CMK (cell line): ENCODE measurements around the genes SOX14 and COPB2.

DNA sequence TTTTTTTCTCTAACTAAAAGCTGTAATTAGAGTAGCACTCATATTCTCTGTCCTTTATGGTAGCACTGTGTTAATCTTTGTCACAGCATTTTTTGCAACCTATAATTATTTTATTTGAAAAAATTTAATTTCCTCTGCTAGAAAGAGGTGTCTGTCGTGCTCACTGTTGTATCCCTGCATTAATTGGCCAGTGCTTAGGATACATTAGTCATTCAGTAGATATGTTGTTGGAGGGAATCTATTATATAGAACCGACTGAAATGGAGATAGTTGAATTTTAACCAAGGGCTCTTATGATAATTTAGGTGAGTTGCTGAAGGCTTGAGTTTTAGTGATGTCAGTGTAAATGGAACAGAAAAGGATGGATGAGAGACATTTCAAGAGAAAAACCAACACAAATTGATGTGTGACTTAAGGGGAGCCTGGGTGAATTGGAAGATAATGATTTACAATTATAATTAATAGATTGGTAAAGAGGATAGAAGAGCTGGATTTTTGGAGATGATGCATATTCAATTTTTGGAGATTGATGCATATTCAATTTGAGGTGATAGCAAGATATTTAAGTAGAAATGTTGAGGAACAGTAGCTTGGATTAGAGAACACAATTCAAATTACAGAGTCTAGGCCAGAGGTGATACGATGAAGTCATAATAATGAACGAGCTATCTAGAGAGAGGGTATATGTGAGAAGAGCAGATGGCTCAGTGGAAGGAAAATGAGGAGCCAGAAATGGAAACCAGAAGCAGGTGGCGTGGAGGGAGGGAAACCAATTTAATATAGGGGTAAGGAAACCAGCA lies 21.6 kb downstream of the NCK1 start:
- RRBS: no CpG with 5 or more reads among the region's 5 CpGs

- RRBS: no CpG with 5 or more reads among the region's 5 CpGs
Measured at GRCh38 chr3:136994798-136995470, 37.2 kb downstream of the IL20RB start.

DNA sequence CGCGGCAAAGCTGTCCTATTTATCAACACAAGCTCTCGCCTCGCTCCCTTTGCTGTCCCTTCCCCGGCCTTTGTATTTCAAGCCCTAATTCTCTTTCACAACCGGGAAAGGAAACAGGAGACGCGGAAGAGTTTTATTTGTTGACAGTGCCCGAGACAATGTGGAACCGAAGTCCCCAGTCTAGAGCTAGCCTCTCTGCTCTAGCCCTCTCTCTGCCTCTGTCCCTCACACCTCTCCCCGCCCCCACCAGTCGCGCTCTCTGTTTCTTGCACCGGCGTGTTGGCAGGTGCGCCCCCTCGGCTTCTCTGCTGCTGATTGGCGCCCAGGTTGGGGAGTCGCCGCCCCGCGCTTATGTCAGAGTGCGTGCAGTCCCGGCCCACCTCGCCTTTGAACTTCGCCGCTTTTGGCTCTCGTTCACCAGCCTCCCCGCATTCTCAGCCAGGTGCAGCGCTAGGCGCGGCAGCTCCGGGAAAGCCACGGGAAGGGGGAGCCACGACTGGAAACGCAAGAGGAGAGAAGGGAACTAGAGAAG lies at the start of gene SOX14:
TSS of gene SOX14 (plus strand) at position 431 of the 532 bp plus-strand sequence.
- RRBS: over 99% methylated on average over 16 of the region's 36 CpGs

GRCh38 chr3:138019142-138019811 lies 9.3 kb downstream of the CLDN18 start:
- RRBS: no CpG with 5 or more reads among the region's 4 CpGs

DNA sequence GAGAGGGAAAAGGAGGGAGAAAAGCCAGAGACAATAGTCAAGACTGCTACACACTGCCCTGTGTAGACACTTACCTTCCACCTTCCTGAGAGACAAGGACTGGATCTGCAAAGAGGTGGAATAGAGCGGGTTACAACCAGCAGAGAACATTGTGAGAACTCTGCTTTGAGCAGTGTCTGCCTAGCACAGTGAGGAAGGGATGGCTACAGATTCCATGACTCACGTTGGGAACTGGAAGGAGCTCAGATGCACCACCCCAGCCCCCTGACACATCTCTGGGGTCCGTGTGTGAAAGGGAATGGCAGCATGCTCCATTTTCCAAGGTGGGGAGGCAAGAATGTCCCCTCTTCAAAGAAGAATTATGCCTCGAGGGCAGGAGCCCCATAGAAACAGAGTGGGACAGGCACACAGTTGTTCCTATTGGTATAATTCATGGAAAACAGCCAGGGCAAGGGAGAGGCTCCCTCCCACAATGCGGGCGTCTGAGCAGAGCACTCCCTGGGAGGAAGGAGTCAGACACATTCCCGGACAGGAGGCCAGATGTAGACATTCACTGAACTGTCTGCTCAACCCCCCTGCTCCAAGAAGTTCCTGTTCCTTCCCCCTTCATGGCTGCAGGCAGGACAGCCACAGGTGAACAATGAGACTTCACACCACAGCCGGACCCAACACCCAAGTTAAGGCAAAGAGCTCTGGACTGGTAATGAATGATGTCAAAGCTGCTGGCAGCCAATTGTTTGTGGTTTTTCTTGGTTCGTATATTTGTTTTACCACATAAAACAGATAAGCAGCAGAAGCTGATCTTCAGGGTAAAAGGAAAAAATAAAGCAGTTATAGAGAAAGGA lies 33.5 kb downstream of the DZIP1L start:
- RRBS: no CpG with 5 or more reads among the region's 9 CpGs

- RRBS: no CpG with 5 or more reads among the region's 9 CpGs
Measured at GRCh38 chr3:138114352-138114903, 980 bp downstream of the DZIP1L start.

- RRBS: no CpG with 5 or more reads among the region's 7 CpGs
Measured at GRCh38 chr3:138303447-138303903, 26.2 kb downstream of the NME9 start.

GRCh38 chr3:138356619-138357237 lies 8.3 kb downstream of the MRAS start:
- RRBS: no CpG with 5 or more reads among the region's 8 CpGs

DNA sequence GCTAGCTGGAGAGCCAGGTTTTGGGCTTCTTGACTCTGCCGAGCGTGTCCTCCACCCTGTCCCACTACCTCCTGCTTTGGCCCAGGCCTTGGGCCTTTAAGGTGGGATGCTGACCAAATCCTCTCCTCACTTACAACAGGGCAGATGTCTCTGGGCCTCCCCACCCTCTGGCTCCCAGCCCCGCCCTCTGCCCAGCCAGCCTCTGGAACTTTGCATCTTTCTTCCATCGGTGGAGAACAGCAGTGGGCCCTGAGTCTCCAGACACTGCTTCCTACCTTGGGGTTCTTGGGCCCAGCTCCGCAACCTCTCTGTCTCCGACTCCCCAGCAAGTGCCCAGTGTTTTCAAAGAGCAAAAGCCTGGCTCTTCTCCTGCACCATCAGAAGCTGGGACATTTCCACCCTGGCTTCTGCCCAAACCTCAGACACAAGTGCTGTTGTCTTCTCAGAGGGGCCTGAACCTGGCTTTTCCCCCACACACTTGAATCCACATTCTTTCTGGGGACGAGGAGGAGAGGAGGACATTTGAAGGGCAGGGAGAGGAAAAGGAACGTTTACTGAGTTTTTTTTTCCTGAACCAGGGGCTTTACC lies 33.1 kb downstream of the MRAS start:
- RRBS: no CpG with 5 or more reads among the region's 8 CpGs

DNA sequence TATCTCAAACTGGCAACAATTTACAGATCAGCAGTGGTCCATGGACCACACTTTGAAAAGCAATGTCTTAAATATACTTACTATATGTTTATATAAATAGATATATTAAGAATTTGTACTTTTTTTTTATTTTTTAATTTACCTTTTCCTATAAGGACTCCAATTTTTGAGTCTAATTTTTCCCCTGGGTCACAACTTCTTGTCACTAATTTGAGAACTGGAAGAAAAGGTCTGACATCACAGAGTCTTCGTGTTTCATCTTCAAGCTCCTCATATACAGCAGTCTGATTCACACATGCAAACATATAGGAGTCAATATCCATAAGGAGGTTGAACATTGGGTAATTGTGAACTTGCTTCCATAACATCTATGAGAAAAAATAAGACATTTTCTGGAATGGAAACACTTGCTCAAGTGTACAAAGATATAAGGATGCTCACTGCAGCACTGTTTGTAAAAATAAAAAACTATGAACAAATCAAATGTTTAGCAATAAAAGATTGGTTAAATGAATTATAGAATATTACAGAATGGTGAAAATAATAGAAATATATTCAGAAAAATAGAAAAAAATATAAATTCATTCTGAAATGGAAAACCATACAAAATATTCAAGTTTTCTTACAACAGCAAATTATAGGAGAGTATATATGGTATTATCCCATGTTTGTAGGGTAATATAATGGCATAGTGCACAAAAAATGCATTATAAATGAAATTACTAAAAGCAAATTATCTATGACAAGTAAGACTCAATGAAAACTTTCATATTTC lies 78.9 kb downstream of the PIK3CB start:
- RRBS: no CpG with 5 or more reads among the region's 1 CpG

- RRBS: no CpG with 5 or more reads among the region's 1 CpG
Measured at GRCh38 chr3:138799912-138800286, 34.8 kb downstream of the PIK3CB start.

- RRBS: no CpG with 5 or more reads among the region's 12 CpGs
Measured at GRCh38 chr3:138833594-138834158, 1.1 kb downstream of the PIK3CB start.

GRCh38 chr3:138862247-138862959 lies 27.7 kb upstream of the PIK3CB start:
- RRBS: no CpG with 5 or more reads among the region's 6 CpGs

- RRBS: under 1% methylated on average over 13 of the region's 50 CpGs
Measured at GRCh38 chr3:138914991-138915805, 31.7 kb downstream of the FOXL2 start.

DNA sequence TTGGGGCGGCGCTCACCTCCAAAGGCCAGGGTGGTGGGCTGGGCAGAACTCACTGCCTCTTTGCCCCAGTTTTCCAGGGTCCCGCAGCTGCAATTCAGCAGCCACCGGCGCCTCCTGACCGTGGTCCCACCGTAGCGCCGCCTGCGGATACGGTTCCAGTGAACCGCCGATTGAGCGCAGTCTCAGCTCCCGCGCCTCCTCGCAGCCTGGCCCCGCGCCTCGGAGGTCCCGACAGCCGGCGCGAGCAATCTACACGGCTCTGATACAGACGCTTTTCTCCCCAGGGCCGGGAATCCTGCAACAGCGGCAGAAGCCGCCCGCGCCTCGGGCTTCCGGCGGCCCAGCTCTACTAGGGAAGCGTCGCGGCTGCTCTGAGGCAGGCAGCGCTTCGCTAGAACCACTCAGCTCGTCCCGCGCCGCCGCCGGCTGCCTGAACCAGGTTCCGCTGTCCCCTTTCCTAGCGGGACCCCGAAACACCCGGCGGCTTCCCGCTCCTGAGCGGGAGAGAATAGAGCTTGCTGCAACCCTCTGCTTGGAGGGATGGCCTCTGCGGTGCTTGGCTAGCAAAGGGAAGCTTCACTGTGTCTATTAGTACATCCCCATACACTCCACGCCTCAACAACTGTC lies 3.1 kb downstream of the FOXL2NB start:
- RRBS: 88% methylated on average over 17 of the region's 54 CpGs

DNA sequence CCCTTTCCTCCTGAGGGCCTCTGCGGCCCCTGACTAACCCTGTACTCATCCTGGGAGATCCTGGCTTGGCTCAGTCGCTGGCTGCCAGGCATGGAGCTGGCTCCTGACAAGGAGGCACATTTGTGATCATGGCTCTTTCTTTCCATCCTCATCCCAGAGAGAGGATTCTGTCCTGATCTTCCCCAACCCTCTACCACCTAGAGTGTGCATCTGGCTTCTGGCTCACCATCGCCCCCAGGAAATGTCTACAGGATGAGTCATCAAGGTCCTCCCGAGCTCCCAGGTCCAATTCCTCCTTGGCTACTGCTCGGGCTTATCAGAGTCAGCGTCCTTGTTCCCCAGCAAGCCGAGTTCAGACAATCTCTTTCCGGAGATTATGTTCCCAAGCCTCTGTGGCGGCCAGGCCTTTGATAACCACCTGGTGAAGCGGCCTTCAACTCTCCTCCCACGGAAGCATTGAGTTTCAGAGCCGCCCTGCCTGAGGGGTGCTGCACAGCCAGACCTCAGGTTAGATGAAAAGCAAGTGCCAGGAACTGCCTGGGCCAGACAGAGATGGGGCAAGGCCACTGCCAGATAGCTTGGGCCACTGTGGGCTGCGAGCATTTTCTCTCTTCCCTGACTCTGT lies 44.4 kb upstream of the MRPS22 start:
- RRBS: no CpG with 5 or more reads among the region's 13 CpGs

DNA sequence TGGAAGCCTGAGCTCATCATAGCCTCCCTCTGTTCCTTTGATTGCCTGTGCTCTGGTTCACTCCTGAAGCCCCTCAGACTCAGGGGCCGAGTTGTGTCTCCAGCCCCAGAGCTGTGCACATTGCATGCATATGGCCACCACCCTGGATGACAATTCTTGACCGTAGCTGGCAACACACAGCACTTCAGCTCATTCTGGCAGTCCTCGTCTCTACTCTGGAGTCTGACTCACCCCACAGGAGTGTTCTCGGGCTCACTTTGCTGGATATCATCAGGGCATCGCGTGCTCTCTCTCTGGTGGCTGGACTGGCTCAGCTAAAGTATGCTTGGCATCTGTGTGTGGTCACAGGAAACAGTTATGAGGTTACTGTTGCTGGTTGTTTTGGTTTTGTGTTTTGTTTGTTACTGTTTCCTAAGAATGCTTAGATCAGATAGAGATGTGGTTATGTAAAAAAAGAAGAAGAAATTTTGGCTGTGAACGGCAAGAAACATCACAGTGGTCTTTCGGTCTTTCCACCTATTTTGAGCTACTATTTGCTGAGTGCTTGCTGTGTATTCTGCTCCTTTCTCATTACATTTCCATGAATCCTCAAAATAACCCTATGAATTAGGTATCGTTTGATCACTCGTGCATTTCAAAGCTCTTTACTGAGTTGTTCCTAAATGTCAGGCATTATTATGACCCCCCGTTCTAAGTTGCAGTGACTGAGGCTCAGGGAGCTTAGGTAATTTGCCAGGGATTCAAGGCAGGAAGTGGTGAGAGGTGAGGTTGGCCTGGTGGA lies 41.5 kb upstream of the MRPS22 start:
- RRBS: no CpG with 5 or more reads among the region's 11 CpGs

- RRBS: no CpG with 5 or more reads among the region's 6 CpGs
Measured at GRCh38 chr3:139373516-139374053, 15.9 kb downstream of the COPB2 start.

DNA sequence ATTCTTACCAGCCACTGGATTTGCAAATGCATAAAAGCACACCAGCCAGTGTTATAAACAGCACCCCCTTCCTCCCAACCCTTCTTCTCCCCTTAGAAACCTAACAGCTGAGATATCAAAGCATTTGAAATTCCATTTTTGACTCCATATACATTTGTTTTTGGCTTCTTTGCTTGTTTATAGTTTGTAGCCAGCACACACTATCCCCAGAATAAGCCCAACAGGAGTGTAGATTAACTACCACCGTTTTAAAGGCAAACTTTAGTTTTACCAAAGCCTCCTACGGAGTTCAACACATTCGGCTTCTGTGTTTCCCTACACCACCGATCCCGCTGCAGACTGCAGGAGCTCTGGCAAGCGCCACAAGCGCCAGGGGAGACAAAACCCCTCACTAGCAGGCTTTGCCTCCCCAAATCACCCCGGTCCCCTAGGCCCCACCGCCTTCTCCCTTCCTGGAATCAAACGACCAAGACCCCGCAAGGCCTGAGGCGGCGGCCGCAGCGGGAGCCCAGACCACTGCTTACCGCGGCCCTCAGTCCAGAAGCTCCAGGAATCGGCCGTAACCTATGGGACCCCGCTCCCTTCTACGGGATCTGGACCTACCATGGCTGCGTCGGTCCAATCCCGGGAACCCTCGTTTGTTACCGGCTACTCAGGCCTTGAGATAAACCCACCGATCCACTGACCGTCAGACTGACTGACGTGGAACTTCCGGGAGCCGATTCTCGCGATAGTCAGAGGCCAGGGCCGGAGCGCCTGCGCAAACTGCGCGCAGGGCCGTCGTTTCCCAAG lies at the start of gene COPB2:
TSS of gene COPB2 (minus strand) at position 703 of the 792 bp plus-strand sequence.
- RRBS: under 1% methylated on average over 5 of the region's 40 CpGs